ENCODE measurements around the genes CRLF1, BORCS8, MAU2 and CILP2.

DNA sequence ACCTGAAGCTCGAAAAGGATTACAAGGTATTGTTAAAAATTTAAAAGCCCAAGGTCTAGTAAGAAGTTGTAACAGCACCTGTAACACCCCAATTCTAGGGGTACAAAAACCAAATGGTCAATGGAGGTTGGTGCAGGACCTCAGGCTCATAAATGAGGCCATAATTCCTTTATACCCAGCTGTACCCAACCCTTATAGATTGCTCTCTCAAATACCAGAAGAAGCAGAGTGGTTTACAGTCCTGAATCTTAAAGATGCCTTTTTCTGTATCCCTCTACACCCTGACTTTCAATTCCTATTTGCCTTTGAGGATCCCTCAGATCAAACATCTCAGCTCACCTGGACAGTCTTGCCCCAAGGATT, 7.5 kb upstream of the REX1BD start:
- PRO-cap: no peak

GRCh38 chr19:18606410-18607553, at the start of gene CRLF1:
TSS of gene CRLF1 (minus strand) at chr19:18606799.
- PRO-cap: unidirectional peak, minus-strand start at chr19:18606799

- PRO-cap: no peak
These were observed 24.8 kb downstream of the CRTC1 start for GRCh38 chr19:18708166-18708760.

GRCh38 chr19:18777180-18777815, 13.8 kb downstream of the COMP start:
- PRO-cap: no peak

DNA sequence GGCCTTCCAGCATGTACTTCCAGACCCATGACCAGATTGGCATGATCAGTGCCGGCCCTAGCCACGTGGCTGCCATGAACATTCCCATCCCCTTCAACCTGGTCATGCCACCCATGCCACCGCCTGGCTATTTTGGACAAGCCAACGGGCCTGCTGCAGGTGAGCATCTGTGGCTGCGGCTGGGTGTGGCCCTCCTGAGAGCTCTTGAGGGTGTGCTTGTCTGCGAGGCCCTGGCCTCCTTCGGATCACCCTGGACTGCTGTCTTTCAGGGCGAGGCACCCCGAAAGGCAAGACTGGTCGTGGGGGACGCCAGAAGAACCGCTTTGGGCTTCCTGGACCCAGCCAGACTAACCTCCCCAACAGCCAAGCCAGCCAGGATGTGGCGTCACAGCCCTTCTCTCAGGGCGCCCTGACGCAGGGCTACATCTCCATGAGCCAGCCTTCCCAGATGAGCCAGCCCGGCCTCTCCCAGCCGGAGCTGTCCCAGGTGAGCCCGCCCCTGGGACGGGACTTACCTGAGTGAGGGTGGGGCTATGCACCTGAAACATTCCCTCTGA, 30.6 kb downstream of the CERS1 start:
- PRO-cap: no peak

- PRO-cap: no peak
These were observed 16.8 kb downstream of the CERS1 start for GRCh38 chr19:18879005-18879622.

DNA sequence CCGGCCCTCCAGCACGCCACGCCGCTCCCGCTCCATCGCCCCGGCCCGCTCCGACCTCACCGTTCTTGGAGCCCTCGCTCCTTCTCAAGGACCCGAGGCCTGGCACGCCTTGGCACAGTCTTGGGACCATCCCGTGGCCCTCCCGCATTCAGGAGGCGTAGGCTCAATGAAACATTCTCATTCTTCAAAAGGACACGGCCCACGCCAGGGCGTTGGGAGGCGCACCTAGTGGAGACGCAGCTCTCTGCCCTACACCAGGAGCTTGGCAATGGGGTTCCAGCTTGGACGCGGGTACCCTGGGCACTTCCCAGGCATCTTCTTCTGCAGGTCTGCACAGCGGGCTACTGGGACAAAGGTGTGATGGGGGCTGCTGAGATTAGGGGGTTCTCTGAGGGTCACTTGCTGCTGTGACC, 549 bp upstream of the CERS1 start:
- PRO-cap: no peak

DNA sequence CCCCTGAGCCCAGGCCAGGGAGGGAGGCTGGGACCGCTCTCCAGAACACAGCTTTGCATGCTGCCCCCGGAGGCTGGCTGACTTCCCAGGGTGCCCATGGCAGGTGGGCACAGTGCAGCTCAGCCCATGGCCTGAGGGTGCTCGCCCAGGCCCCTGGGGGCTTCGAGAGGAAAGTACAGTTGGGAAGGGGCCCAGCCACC, 5.7 kb downstream of the COPE start:
- PRO-cap: no peak

DNA sequence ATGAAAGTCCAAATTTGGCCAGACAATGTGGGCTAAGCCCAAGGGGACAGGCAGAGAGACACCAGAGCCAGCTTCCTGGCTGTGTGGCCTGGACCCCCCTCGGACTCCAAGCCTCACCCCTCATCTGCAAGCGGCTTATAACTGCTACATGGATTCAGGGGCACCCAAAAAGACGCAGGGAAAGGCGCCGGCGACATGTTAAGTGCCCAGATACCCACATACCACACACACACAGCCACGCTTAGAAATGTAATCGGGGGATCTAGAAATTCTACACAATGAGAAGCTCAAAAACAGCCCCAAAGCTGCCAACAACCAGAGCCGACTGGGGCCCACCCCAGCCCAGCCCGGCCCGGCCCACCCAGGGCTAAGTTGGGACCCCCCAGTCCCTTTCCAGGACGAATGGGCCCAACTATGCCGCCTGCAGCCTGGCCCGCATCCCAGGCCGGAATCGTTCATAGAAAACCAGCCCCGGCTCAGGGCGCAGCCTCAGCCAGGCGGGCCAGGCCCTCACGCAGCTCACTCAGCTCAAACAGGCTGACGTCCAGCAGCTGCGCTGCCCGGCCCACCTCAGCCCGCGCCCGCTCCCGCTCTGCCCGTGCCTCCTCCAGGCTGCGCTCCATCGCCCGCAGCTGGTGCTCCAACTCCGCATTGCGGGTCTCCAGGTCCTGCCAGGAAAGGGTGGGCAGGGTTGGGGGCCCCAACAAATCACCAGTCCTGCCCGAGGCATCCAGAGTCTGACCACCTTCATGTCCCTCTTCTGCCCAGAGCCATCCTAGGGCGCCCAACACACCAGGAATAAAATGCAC, 9.7 kb downstream of the DDX49 start:
- PRO-cap: no peak

DNA sequence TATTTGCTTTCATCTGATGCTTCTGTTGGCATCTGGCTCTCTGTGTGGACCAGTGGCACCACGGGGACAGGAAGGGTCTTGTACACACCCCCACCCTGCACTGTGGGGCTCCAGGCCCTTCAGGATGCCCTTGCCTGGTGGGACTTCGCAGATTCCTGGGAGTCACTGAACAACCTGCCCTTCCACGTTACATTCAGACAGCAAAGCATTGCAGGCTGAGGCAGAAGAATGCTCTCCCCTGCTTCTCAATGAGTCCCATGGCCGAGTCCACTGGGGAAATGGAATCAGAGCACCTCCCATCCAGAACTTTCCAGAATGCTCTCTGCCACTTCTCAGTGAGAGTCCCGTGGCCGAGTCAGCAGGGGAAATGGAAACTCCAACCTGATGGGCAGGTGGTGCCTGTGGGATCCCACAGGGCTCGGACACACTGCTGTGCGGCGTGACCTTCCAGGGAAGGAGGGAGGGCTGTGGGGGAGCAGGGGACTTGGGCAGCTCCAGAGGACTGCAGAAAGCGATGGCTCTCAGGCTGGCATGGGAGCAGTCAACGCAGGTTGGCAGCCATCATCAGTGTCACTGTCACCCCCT, 37.0 kb downstream of the SLC25A42 start:
- PRO-cap: no peak

DNA sequence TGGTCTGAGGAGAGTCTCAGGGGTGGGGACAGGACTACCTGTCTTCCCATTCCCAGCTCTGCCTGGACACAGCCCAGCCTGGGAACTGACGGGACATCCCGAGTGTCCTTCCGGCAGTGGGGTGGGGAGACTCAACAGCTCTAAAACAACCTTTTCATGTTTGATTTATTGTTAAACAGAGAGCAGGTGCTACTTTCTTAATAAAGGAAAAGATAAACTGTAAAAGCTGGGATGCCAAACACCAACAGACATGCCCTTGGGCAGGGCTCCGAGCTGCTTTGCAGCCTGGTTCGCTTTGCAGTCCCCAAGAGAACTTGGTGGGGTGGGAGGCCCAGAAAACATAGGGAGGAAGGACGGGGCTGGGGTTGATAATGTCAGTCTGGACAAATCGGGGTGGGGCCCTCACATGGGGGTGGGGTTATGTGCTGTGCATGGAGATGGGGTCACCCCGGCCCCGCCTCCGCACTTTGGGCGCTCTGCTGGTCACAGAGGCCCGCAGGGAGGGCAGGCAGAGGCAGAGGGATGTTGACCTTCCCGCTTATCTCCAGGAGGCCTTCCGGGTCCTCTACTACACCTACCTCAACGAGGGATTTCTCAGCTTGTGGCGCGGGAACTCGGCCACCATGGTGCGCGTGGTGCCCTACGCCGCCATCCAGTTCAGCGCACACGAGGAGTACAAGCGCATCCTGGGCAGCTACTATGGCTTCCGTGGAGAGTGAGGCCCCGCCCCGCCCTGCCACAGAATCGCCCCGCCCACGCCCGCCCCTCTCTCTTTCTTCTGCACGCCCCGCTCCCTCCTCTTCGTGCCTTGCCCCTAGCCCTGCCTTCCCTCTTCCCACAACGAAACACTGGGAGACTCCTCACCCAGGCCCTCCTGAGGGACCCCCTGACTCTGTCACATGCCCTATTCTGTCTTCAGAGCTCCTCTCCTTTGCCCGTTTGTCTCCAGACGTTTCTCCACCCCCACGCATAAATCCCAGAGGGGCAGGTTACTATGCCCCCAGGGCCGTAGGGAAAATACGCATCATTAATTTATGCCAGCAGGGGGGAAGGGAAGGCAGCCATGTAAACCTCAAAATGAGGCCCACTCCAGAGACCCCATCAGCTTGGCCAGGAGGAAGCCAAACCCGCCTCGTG, 32.9 kb downstream of the TMEM161A start:
- PRO-cap: bidirectional peak, plus-strand start at position 838 of the sequence, minus-strand start at position 710 of the sequence

- PRO-cap: bidirectional peak, plus-strand start at chr19:19192268, minus-strand start at chr19:19192130
These were observed at the start of gene BORCS8 for GRCh38 chr19:19191690-19192398. TSS of gene BORCS8 (minus strand) at chr19:19192152.

- PRO-cap: no peak
These were observed 16.6 kb downstream of the SUGP1 start for GRCh38 chr19:19303556-19304276.

DNA sequence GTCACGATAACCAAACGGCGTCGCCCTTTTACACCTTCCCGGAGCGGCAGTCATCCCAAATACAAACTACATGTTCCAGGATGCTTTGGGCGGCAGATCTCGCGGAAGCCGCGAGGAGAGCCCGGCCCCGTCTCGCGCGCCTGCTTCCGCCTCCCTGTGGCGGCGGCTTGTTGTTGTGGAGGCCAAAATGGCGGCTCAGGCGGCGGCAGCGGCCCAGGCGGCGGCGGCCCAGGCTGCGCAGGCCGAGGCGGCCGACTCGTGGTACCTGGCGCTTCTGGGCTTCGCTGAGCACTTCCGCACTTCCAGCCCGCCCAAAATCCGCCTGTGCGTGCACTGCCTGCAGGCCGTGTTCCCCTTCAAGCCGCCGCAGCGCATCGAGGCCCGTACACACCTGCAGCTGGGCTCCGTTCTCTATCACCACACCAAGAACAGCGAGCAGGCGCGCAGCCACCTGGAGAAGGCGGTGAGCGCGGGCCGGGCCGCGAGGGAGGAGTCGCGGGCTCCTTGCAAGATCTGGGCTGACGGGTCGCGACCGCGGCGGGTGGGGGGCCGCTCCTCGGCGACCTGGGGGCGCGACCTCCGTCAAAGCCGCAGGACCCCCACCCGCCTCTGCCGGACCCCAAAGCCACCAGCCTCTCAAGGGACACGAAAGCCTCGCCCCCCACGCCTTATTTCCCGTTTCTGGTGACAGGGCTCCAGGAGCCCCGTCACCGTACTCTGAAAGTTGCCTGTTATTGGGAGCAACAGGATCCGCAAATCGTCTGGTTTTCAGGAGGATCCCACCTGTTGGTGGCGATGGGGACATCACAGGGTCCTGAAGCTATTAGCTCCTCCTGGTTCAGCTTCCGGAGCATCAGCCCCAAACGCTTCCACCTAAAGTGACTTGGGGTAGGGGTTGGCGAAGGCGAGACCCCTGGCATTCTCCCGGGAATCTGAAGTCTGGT, at the start of gene MAU2:
MAU2 (plus strand) TSS at position 157 of the 944 bp plus-strand sequence.
- PRO-cap: bidirectional peak, plus-strand start at position 173 of the sequence, minus-strand start outside the sequence

- PRO-cap: no peak
These were observed 15.2 kb downstream of the MAU2 start for GRCh38 chr19:19335605-19336523.

GRCh38 chr19:19385127-19386461, 19.9 kb upstream of the GATAD2A start:
- PRO-cap: unidirectional peak, minus-strand start at chr19:19385247; unidirectional peak, minus-strand start at chr19:19385319; bidirectional peak, plus-strand start at chr19:19385843, minus-strand start at chr19:19385458; bidirectional peak, plus-strand start at chr19:19385956, minus-strand start at chr19:19385890

DNA sequence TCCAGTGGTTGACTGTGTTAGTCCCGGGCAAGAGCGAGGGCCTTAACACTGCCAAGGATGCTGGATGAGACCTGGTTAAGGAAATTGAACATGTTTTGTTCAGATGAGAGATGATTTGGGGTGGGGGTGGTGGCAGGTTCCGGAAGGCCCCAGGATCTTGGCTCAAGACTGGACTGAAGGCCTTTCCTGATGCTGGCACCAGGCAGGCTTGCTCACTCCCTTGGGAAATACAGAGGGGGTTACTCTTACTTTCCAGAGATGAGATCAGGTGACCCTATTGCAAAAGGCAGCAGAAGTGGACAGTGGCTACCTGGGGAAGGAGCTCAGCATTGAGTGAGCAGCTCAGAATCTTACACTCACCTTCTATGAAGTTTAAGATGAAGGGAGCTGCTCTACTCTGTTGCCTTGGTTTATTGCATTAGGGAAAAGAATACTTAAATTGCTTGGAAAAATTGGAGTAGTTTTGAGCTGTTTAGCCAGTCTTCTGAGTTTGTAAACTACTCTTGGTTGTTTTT, 10.8 kb downstream of the GATAD2A start:
- PRO-cap: no peak

DNA sequence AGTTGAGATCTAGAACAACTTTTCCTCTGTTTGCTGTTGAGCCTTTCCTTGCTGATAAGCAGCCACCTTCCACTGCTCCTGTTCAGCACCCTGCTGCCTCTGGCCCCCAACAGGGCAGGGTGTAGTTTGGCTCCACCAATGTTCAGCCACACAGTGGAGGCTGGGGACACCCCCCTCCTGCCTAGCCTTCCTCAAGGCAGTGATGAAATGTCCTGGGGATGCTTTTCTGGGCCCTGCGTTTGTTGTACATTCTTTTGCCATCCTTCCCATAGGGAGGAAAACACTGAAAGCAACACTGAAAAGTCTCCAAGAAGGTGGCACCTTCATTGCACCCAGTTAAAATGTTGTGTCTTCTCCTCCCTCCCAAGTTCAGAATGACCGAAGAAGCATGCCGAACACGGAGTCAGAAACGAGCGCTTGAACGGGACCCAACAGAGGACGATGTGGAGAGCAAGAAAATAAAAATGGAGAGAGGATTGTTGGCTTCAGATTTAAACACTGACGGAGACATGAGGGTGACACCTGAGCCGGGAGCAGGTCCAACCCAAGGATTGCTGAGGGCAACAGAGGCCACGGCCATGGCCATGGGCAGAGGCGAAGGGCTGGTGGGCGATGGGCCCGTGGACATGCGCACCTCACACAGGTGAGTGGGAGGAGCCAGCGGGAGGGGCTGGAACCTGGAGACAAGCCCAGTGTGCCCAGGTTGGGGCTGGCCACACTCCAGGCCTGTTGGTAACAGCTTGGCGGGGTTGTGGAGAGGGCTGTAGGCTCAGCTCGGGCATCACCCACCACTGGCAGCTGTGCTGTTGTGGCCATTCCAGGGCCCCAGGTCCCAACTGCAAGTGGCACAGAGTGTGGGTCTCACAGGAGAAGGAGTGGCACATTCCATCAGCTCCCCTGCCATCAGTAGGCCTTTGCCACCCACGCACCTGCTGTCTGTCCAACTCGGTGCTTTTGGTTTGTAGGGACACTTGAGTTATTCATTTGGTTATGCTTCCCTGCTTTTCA, 50.1 kb downstream of the TSSK6 start:
- PRO-cap: no peak

DNA sequence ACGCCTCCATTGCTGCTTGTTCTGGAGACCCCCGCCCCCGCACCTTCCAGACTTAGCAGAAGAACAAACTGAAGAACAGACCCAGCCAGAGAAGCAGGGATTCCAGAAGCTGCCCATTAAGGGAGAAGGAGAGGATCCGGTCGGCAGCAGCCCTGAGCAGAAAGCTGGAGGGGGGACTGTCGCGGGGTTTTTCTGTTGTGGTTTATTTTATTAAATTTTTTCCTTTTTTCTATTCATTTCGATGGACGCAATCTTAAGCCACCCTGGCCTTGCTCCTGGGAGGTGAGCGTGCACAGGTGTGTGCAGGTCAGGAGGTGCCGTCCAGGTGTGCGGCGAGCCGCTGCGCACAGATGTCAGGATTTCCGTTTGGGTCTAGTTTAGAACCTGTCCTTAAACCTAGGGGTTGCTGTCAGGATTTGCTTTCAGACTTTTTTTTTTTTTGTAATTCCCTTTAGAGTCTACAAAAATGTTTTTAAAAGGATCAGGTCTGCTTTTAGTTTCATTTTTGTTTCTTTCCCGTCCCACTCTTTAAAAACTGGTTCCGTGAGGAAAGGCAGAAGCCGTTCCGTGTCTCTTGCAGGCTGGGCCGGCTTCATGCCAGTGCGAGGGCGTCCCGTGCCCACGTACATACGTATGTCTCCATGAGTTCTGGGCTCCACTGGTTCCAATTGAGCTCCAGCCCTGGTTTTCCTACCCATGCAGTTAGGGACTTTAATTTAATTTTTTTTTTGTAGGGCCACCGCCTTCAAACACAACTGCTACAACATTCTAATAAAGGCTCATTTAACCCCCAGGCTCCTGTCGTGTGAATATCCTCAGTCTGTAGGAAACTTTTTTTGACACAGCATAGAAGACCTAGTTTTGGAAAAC, 8.9 kb downstream of the TSSK6 start:
- PRO-cap: no peak

GRCh38 chr19:19537623-19538544, at the start of gene CILP2:
TSS of gene CILP2 (plus strand) at chr19:19538265.
- PRO-cap: no peak